Temporal lobe (tissue), 2 donors: ENCODE measurements around the genes TLR5 and CCDC185.

DNA sequence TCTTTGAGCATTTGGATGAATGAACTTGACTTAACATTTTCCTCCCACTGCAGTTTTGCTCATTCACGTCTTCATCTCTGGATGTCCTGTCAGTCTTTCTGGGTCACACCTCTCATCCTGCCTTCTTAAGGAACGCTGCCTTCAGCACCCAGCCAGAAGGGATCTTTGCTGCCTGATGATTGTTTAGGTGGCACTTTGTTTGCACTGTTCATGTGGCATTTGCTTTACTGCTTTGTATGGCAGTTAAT is 4.8 kb downstream of the MIA3 start:
- RAMPAGE, long total RNA = no peak

- RAMPAGE, long total RNA = no peak
These were observed 26.7 kb downstream of the MIA3 start for GRCh38 chr1:222644505-222645165.

DNA sequence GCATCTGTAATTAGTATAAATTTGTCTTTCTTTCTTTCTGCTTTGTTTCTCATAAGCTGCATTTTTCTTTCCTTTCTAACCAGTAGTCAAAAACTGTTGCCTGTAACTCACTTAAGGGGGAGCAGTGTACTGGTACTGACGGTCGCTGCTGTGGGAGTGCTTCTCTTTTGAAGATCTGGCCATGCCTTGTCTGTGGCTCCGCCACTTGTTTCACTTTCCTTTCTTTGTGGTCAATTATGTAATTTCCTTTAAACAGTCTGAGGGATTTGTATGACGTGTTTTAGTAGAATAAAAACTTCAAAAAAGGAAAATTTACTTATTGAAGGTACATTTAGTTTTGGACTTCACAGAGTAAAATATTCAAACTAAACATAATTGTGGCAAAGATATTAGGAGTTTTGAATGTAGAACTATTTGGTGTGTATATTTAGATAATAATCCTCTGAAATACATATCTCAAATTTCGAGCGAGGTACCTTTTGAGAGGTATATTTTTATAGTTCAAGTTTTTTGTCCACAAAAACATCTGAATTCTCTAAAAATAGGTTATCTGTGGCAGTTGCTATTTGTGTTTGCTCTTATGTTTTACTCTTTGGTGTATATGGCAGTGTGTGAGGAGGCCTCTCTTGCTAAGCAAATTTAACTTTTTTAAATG is 37.1 kb downstream of the MIA3 start:
- RAMPAGE, long total RNA = no peak

GRCh38 chr1:222687447-222687876 is 24.8 kb downstream of the AIDA start:
- RAMPAGE, long total RNA = no peak

- RAMPAGE, long total RNA = no peak
These were observed 9.3 kb downstream of the FAM177B start for GRCh38 chr1:222746288-222746690.

DNA sequence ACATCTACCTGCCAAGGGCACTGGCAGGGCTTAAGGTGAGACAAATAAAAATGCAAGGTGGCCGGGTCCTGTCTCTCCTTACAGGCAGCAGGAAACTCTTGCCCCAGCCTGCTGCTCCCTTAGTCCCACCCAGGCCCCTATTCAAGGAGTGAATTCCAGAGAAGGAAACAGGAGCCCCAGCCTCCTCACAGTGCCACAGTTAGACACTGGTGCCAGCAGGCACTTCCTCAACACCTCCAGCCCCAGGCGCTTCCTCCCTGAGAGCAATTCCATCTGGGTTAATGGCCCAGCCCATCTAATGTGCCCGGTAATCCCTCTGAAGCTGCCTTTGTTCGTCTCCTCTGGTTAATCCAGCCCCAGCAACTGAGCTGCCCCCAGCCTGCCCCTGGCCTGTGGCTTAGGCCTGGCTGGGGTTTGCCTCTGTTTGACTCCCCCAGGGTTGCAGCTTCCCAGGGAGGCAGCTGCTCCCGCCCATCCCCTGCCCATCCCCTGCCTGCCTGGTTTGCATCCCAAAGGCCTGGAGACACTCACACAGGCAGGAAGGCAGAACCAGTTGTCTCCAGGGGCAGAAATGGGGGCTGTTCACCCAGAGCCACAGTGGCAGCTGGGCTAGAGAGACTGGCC is 120.5 kb downstream of the TLR5 start:
- RAMPAGE, long total RNA = no peak

- RAMPAGE, long total RNA = no peak
These were observed 19.6 kb downstream of the TLR5 start for GRCh38 chr1:223123438-223123925.

DNA sequence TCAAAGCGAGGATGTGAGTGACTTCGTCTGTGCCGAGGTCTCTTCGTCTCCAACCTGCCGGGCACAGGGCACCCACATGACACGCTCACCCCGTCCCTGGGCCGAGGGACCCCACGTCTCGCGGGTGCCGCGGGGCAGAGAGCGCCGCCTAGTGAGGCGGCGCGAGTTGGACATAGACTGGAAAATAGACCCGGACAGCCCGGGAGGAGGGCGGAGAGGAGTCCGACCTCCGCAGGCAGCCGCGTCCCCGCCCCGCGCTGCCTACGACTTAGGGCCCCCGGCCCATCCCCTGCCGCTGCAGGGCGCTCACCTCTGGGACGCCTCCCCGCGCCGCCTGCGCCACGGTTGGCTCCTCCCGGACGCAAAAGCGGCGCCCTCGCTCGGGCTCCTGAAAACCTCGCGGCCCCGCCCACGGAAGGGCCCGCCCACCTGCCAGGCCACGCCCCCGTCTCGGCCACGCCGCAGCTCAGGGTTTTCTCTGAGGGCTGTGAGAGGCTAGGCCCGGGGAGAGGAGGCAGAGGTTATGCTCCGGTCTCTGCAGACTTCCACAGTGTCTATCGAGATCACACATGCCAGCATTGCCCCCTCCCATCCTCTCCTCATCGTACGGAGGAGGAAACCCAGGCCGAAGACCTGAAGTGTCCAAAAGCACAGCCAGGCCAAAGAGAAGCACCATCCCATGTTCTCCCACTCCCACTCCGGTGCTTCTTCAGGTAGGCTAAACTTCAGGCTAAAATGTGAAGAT is at the start of gene TLR5:
TSS of gene TLR5 (minus strand) at position 363 of the 745 bp plus-strand sequence.
- RAMPAGE, long total RNA = no peak

DNA sequence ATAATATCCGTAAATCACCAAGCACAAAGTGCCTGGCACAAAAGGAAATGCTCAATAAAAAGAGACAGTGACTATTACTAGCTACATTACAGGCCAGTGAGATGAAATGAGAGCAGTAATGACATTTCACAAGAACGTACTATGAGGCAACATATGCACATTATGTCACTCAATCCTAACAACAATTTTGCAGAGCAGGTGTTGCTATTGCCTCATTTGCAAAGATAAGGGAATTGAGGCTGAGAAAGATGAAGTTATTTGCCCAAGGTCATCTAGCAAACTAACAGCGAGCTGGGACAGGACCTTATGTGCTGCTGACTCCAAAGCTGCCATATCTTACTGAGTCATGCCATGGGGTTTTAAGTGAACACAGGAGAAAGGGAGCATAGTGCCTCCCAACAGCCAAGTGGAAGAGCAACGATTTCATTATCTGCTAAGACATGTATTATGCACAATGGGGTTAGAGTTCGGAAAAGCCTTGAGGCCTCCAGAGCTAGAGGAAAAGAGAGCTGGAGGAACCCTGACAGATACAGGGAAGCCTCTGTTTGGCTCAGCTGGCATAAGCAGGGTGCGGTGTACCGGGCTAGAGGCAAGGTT is 107.3 kb upstream of the TLR5 start:
- RAMPAGE, long total RNA = no peak

DNA sequence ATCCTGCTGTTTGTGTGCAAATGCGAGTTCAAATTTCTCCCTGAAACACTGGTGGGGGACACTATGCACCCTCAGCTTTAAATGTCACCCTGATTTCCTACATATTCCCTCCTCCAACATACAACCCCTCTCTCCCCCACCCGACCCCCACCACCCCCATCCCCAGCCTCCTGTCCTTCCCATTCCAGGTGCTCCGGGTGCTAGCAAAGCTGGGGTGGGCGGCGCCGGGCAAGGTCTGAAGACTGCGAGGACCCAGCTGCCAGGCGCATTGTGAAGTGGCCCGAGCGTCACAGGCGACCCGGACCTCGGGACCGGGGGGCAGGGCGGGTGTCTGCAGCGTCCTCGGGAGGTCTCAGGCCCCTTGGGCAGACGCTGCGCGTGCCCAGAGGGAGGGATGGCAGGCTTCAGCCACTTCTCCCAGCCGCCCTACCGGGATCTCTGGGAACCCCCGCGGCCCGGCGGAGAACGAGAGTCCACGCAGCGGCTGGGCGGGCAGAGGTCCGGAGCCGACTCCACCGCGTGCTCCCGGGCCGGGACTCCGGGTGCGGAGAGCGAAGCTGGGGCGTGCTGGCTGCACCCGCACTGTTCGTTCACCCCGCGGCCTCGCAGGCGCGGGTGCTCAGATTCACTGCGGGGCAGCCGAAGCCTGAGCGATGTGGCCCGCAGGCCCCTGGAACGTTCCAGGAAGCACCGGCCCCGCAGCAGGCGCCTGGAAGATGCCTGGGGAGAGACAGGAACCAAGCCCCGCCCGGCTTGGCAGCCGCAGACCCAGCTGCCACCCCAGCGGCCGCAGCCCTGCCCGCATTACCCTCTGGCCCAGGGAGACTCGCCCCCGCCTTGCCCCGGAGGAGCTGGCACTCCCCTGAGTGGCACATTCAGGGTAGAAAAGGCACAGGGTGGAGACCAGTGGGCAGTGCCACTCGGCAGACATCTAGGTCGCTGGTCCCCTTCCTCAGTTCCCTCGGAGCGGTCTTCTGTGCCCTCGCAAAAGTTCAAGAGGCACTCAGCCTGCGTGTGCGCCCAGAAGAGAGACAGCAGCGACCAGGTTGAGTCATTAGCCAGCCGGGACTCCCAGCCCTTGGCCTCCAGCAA is at the start of gene CCDC185:
TSS of gene CCDC185 (plus strand) at position 334 of the 1,092 bp plus-strand sequence.
- RAMPAGE, long total RNA = no peak

DNA sequence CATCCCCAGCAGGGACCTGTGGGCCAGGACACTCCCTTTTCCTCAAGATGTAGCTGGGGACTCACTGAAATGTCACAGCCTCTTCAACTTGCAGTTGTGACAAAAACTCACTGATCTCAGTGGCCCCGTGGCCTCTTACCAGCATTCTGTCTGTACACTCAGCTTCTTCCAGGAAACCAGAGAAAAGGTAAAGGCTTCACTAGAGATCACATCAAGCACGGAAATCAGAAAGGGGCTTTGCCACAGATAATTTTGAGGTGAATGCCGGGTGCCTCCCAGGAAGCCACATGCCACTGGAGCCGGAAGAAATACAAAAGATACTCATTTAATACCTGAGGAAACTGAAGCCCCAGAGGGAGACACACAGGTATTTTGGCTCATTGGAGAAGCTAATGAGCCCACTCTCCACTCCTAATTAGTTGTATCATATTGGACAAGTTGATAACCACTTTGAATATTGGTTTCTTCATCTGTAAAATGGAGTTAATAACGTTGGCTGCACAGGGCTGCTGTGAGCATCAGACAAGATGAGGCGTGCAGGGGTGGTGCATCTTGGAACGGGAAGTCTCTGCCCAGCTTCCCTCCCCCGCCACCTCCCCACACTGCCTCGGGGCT is 122.4 kb downstream of the CCDC185 start:
- RAMPAGE, long total RNA = no peak

- RAMPAGE, long total RNA = no peak
These were observed 37.5 kb downstream of the CAPN8 start for GRCh38 chr1:223627885-223628573.

- RAMPAGE, long total RNA = no peak
These were observed 2.5 kb downstream of the CAPN8 start for GRCh38 chr1:223662948-223663450.

- RAMPAGE, long total RNA = no peak
These were observed 11.4 kb upstream of the CAPN2 start for GRCh38 chr1:223700459-223701763.

- RAMPAGE, long total RNA = no peak
These were observed 7.2 kb upstream of the CAPN2 start for GRCh38 chr1:223704795-223705858.

DNA sequence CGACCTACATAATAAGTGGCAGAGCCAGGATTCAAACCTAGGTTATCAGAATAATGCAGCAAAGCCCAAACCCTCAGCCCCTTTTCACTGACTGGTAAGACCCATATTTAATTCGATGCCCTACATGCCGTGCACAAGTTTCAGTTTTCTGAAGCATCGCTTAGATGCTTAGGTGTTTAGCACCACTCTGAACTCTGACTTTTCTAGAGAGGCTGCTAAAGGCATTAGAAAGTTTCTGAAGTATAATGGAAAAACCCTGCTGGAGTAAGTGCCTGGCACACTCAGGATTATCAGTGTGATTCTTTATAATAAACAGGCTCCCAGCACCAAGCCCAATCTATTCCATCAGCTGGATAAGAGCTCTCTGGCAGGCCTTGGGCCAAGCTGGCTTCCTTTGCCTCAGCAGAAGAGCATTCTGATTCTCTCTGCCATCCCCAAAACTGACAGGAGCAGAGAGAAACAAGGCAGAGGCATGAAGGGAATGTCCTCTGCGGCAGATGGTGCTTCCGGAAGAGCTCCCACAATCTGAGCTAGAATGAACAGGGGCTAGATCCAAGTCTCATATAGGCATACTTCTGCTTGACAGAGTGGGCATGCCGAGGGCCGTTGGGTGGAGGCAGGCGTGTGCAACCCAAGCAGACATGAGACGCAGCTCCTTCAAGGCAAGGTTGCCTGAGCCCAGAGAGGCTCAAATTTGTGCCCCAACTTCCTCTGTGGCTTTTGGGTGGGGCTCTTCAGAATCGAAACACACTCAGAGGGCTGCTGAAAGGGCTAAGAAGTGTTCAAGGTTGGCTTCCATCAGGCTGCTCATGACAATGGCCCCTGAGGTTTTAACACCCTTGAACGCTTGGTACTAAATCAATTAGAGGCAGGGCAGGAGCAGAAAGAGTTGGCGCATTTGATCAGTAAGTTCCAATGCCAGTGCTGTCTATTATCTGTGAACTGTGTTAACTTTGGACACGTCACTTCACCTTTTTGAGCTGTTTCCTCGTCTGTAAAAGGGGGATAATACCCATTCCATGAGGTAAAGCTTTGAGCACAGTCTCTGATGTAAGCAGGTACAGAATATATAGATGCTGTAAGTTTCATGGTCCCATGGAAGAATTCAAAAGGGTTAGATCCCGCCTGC is 4.1 kb downstream of the CAPN2 start:
- RAMPAGE, long total RNA = no peak

- RAMPAGE, long total RNA = no peak
These were observed 6.5 kb downstream of the CAPN2 start for GRCh38 chr1:223718732-223719279.

GRCh38 chr1:223731168-223732013 is 19.1 kb downstream of the CAPN2 start:
- RAMPAGE, long total RNA = no peak

- RAMPAGE, long total RNA = no peak
These were observed 29.5 kb downstream of the CAPN2 start for GRCh38 chr1:223741857-223742225.

DNA sequence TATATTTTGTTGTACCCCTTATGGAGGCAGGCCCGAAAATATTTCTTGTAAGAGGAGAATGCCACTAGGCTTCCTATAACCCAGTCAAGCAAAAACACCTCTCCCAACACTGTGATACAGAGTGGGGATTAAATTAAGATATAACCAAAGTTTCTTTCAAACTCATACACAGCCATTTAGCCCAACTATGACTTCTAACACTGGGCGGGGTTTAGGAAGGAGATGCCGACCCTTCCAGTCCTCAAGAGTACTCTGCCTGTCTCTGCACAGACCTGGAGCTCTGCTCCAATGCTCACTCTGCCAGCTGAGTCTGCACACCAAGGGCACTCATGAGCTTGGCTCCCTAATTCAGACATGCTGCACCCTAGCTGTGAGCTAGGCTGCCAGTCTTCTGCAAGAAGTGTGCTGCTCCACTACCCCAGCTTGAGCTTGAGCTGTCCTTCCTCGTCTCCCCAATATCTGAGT is 13.3 kb downstream of the TP53BP2 start:
- RAMPAGE, long total RNA = no peak